ENCODE measurements around a stretch of chr1.

GRCh38 chr1:201897082-201897764 lies 8.5 kb downstream of the SHISA4 start:
- RRBS, result no CpG with 5 or more reads among the region's 1 CpG

DNA sequence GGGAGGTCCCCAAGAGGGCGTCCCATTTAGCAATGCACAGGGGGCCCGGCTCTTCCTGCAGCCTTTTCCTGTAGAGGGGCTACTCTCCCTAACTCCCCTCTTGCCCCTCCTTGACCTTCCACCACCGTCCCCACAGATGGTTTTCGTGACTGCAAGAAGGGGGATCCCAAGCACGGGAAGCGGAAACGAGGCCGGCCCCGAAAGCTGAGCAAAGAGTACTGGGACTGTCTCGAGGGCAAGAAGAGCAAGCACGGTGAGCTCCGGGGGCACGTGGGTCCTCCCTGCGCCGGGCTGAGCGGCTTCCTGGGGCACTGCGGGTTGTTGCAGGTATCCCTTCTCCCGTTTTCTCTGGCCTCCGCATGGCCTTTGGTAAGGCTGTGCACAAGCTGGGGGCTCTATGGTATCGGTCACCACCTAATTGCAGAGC lies 2.7 kb downstream of the ELF3 start:
- RRBS, result no CpG with 5 or more reads among the region's 20 CpGs

DNA sequence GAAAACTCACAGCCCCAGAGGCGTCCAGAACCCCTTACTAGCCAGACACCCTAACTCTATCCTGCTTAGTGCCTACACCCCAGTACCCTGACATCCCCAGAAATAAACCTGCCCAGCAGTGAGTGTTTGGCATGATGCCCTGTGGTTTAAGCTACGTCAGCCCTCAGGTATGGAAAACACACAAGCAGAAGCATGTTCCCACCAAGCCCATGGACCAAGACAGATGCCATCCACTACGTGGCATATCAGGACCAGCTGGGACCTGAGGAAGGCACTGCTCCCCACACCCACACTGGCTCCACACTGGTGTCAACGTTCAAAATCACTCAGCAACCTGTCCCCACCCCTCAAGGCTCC lies 116.4 kb downstream of the SYT2 start:
- RRBS, result no CpG with 5 or more reads among the region's 4 CpGs

DNA sequence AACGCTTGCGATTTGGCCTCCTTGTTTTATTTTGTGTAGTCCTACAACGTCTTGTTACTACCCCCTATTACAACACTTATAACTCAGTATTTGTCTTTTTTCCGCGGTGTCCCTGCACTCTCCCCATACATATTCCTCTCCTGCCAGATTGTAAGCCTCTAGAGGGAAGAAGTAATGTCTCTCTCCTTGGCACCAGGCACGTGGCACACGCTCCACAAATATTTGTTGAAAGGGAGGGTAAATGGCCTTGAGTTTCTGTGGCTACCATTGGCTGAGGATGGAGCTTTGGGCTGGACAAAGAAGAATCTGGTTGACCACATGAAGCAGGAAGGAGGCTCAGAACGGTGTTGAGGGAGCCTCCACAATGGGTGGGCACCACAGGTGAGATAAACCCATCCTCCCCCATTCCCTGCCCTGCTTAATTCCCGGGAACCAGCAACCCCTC lies 3.6 kb upstream of the KDM5B start:
- RRBS, result no CpG with 5 or more reads among the region's 9 CpGs

GRCh38 chr1:202888267-202888966 lies 532 bp downstream of the RABIF start:
- RRBS, result 2% methylated on average over 29 of the region's 57 CpGs

GRCh38 chr1:202940835-202941881 lies 14.1 kb upstream of the KLHL12 start:
- RRBS, result no CpG with 5 or more reads among the region's 6 CpGs

- RRBS, result 4% methylated on average over 14 of the region's 35 CpGs
Observed at GRCh38 chr1:202966305-202967149, 530 bp downstream of the CYB5R1 start.

DNA sequence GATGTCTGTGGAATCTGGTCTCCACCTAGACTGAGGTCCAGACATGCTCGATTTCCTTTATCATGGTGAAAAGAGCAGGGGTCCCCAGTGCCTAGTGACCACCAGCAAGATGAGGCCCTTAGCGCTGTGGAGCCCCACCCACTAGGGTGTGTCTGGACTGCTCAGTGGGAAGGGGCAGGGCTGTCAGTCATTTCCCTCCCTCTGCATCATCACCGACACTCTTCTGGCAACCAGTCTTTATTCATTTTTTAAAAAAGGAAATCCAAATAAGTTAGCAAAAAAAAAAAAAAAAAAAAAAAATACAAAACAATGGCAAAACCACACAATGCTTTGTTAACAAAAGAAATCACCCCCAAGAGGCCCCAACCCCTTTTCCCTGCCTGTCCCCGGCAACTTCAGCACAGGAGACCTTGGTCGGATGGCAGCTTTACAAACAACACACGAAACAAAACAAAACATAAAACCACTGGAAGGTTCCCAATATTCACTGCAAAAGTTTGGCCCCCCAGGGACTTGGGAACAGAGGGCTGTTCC lies 2.8 kb downstream of the MYOG start:
- RRBS, result no CpG with 5 or more reads among the region's 6 CpGs

DNA sequence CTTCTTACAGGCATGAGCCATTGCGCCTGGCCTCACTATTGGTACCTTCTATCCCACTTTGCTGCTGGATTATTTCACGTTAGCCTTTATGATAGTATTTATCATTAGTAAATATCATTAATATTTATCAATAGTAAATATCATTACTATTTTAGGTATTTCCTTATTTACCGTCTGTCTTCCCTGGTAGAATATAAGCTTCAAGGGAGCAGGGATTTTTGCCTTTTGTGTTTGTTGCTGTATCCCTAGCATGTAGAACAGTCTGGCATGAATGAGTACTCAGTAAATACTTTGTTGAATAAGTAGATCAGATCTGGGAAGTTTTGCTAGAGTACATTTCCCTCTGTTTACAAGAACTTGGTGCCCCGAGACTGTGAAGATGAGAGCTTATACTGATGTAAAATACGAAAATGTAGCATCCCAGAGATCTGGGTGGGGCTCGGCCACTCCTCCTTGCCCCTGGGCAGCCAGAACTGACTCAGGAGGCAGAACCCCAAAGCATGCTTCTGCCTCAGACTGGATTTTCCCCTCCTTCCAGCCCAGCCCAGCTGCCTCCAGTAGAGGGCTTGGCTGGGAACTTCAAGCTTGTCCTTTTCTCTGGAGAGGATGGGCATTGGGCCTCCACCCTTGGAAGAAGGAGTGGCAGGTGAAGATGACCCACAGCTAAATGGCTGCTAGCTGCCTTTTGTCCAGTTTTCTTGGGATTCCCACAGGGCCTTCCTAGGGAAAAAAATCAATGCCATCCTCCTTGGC lies 24.4 kb upstream of the BTG2 start:
- RRBS, result no CpG with 5 or more reads among the region's 6 CpGs

DNA sequence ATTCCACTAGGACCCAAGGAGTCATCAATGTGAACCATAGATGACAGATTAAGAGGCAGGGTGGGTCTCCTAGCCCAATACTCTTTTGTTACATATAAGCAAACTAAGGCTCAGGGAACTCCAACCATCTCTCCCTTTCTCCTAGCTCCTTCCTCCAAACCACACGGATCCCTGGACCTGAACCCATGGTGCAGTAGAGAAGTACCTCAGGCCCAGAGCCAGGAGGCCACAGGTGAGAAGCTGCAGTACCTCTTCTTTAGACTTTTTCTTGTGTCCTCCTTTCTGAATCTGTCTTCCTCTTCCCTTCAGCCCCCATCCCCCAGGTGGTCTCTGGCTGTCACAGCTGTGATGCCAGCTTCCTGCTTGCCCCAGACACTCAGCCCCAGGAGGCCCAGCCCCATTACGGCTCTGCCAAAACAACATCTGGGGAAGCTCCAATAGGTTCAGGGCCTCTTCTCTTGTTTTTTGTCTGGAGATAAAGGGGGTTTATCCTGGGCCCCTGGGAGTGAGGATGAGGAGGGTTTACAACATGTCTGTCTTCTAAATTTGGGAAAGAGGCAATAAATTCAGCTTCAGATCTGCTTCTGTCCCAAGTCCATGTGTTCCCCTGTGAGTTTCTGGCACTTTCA lies 9.6 kb upstream of the BTG2 start:
- RRBS, result no CpG with 5 or more reads among the region's 2 CpGs

GRCh38 chr1:203300758-203301360 lies 4.5 kb upstream of the BTG2 start:
- RRBS, result no CpG with 5 or more reads among the region's 7 CpGs

- RRBS, result no CpG with 5 or more reads among the region's 3 CpGs
Observed at GRCh38 chr1:203307593-203308371, 2.5 kb downstream of the BTG2 start.

GRCh38 chr1:203324567-203324941 lies 19.2 kb downstream of the BTG2 start:
- RRBS, result no CpG with 5 or more reads among the region's 6 CpGs

GRCh38 chr1:203405656-203406437 lies 54.9 kb upstream of the FMOD start:
- RRBS, result no CpG with 5 or more reads among the region's 6 CpGs

GRCh38 chr1:203480025-203481305 lies 4.9 kb downstream of the PRELP start:
- RRBS, result no CpG with 5 or more reads among the region's 11 CpGs

DNA sequence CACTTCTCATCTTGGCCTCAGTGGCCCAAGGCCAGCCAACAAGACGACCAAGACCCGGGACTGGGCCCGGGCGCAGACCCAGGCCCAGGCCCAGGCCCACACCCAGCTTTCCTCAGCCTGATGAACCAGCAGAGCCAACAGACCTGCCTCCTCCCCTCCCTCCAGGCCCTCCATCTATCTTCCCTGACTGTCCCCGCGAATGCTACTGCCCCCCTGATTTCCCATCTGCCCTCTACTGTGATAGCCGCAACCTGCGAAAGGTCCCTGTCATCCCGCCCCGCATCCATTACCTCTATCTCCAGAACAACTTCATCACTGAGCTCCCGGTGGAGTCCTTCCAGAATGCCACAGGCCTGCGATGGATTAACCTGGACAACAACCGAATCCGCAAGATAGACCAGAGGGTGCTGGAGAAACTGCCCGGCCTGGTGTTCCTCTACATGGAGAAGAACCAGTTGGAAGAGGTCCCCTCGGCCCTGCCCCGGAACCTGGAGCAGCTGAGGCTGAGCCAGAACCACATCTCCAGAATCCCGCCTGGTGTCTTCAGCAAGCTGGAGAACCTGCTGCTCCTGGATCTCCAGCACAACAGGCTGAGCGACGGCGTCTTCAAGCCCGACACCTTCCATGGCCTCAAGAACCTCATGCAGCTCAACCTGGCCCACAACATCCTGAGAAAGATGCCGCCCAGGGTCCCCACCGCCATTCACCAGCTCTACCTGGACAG lies 7.8 kb downstream of the PRELP start:
- RRBS, result 74% methylated on average over 5 of the region's 24 CpGs

- RRBS, result no CpG with 5 or more reads among the region's 9 CpGs
Observed at GRCh38 chr1:203557048-203557946, 63.3 kb downstream of the OPTC start.

DNA sequence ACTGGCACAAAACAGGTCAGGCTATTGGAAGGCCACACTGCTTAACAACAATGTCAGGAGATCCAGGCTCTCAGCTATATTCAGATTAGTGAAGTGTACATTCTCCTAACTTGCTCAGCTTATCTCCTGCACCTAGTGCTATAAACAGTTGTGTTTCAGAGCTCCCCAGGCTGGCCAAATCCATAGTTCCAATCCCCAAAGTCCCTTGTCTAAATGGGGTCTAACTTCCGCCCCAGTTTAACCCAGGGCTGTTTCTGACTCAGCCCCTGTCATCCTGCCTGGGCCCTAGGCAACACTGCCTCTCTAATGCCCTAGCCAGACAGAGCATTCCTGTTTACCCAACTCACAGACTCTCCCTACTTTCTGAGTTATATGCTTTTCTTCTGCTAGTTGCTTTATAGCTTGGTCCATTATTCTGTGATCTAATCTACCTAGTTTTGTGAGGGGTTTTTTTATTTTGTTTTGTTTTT lies 18.4 kb downstream of the ATP2B4 start:
- RRBS, result no CpG with 5 or more reads among the region's 1 CpG

- RRBS, result no CpG with 5 or more reads among the region's 9 CpGs
Observed at GRCh38 chr1:203771748-203772284, 6.8 kb downstream of the LAX1 start.

- RRBS, result no CpG with 5 or more reads among the region's 4 CpGs
Observed at GRCh38 chr1:203796697-203797553, 1.5 kb downstream of the ZBED6 start.